BE2C (cell line): Measurements from ENCODE around the gene KIAA1217.

- RRBS: no CpG with 5 or more reads among the region's 6 CpGs
Measured at GRCh38 chr10:22339946-22340194, 5.4 kb upstream of the SPAG6 start.

- RRBS: under 1% methylated on average over 32 of the region's 50 CpGs
Measured at GRCh38 chr10:22340195-22340738, 5.0 kb upstream of the SPAG6 start.

- RRBS: no CpG with 5 or more reads among the region's 5 CpGs
Measured at GRCh38 chr10:22391536-22392112, 46.3 kb downstream of the SPAG6 start.

- RRBS: no CpG with 5 or more reads among the region's 12 CpGs
Measured at GRCh38 chr10:22534566-22535720, 179.4 kb downstream of the PIP4K2A start.

DNA sequence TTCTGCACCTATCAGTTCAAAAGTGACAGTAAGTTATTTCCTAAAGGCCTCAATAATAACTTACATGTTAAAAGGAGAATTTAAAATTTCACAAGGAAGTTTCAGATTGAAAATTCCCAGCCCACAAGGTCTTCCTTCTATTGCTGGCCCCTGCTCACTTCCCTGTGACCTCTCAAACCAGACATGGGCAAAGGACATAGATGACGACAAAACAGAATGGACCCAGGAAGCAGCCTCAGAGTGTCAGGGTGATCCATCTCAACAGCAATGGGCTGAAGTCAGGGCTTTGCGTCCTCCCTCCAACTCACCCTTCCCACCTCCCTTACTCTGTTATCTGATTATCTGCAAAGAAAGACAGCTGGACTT is 116.0 kb downstream of the PIP4K2A start:
- RRBS: no CpG with 5 or more reads among the region's 2 CpGs

DNA sequence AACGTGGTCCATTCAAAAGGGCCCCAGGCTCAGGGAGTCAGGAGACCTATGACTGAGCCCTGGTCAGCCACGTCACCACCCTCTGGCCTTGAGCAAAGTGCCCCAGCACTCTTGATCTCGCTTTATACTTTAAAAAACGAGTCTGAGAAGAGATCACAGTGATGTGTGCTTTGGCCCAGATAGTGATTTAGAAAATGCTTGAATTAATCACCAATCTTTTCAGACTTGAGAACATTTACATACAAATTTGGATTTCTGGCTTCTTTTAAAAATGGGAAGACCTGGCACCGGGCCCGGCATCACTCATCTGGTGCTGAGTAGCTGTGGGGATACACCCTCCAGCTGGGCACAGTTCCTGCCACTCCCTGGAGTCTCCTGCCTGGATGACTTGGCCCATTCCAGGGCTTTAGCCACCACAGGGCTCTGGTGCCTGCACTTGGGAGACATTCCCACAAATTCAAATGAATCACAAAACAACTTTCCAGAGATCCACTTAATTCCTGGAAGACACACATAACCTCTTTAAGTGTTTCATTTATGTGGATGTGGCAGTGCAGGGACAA is 93.9 kb downstream of the PIP4K2A start:
- RRBS: no CpG with 5 or more reads among the region's 6 CpGs

DNA sequence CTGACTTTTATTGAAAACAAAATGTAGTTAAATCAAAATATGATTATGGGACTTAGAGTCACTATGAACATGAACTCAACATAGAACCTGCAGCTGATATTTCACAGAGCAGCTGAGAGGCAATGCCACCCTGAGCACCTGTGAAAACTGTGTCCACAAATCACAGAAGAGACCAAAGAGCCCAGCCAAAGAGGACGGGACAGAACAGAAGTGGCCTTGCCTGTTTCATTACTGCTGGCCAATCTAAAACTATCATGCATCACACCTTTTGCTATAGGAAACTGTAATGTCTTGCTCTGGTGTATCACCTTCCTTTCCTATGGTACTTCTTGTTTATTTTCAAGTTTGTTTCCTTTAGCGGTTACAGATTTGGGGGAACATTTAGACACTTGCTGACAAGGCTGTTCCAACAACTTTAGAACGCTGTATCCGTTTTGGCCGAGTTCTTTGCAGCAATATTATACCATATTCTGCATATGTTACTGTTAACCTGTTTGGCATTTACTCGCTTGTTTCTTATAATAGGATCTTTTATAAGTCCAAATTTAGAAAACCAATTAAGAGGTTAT is 80.3 kb downstream of the PIP4K2A start:
- RRBS: no CpG with 5 or more reads among the region's 6 CpGs

GRCh38 chr10:22655278-22655551 is 59.2 kb downstream of the PIP4K2A start:
- RRBS: no CpG with 5 or more reads among the region's 4 CpGs

- RRBS: no CpG with 5 or more reads among the region's 9 CpGs
Measured at GRCh38 chr10:22655552-22656144, 58.7 kb downstream of the PIP4K2A start.

DNA sequence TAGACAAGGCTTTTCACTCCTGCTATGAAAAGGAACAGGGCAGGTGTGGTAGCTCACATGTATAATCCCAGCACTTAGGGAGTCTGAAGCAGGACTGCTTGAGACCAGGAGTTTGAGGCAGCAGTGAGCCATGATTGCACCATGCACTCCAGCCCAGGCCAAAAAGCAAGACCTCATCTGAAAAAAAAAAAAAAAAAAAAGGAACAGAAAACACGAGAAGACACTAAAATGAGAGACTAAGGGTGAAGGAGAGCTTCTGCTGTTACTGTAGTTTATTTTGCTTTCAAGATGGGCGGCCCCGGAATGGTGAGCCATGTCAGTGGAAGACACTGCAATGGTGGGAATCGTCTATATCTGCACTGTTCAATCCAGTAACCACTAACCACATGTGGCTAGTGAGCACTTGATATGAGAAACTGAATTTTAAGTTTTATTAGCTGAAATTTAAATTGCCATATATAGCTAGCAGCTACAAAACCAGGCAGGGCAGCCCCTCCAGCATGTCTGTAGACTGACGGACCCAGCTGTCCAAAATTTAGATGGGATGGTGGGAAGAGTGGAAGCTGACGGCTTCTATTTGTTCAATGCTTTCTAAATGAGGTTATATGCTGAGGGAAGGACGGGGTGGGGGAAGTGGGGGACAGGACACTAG is 9.8 kb downstream of the PIP4K2A start:
- RRBS: no CpG with 5 or more reads among the region's 7 CpGs

DNA sequence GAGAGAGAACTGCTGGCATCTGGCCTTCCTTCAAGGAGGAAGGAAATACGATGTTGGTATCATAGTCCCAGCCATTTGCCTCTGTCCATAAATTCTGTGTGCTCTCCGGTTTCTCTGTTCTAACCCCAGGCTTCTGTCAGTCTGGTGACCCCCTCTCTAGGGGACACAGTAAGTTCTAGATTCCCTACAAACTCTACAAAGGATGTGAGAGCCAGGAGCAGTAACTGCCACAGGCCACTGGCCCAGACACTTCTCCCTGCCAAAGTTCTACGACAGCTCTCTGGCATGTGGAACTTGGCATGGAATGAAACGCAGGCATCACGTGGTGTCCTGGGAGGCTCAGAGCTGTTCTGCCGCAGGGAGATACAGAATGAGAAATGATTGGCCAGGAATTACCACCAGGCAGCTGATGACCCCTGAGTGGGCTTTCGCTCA is 29.9 kb upstream of the MSRB2 start:
- RRBS: no CpG with 5 or more reads among the region's 7 CpGs

DNA sequence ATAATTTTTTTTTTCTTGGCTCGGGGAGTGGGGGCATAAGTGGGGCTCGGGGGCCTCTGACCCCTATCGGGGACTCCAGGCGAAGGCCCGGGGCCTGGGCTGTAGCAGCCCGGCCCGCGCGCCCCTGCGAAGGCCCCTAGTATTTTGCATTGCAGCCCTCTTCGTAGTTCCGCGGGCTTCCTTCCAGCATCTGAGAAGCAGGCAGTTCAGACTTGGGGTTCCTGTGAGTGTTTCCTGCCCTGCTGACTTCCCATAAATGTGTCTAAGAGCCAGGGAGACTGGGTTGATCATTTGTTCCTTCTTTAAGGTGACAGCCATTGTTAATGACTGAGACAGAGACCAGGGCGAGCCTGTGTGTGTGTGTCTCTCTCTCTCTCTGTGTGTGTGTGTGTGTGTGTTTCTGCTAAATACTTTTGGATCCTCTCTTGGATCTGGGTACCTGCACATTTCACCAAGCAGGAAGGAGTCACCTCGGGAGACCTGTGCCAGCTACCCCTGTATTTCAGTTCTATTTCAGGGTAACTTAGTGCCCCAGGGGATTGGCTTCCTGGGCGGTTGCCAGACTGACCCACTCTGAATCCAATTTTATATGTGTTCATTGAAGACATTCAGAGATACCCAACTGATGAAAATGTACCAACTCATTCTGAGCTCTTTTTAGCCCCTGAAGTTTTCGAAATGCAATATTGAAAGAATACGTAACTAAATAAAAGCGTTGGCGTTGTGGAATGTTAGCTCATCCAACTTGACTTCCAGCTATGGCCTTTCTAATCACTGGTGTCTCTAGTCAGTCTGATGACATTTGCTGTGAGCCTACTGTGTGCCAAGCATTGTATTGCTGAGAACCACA is 822 bp downstream of the MSRB2 start:
- RRBS: no CpG with 5 or more reads among the region's 20 CpGs

- RRBS: 23% methylated on average over 26 of the region's 96 CpGs
Measured at GRCh38 chr10:23173753-23174757, 18.1 kb upstream of the PTF1A start.

DNA sequence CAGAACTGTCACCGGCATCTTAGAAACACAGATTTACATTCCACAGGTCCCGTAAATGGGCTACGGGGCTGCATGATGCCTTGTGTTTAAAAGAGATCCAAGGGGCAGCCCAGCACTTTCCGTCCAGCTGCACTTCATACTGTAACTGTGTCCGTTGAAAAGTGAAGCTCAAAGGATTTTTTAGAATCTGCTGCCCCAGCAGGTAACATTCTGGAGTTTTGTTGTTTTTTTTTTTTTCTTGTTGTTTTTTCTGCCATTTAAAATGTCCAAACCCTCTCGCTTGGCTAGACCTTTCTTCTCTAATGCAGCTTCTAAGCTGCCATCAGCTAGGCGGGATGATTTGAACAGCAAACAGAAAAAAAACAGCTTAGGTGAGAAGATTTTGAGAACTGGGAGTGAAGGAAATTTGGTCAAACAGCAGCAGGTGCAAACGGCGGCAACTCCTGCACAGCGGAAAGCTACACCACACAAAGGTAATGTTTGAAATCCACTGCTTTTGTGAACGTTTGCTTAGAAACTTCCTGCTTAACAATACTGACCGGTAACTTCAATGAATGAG is 166.8 kb upstream of the KIAA1217 start:
- RRBS: no CpG with 5 or more reads among the region's 12 CpGs

DNA sequence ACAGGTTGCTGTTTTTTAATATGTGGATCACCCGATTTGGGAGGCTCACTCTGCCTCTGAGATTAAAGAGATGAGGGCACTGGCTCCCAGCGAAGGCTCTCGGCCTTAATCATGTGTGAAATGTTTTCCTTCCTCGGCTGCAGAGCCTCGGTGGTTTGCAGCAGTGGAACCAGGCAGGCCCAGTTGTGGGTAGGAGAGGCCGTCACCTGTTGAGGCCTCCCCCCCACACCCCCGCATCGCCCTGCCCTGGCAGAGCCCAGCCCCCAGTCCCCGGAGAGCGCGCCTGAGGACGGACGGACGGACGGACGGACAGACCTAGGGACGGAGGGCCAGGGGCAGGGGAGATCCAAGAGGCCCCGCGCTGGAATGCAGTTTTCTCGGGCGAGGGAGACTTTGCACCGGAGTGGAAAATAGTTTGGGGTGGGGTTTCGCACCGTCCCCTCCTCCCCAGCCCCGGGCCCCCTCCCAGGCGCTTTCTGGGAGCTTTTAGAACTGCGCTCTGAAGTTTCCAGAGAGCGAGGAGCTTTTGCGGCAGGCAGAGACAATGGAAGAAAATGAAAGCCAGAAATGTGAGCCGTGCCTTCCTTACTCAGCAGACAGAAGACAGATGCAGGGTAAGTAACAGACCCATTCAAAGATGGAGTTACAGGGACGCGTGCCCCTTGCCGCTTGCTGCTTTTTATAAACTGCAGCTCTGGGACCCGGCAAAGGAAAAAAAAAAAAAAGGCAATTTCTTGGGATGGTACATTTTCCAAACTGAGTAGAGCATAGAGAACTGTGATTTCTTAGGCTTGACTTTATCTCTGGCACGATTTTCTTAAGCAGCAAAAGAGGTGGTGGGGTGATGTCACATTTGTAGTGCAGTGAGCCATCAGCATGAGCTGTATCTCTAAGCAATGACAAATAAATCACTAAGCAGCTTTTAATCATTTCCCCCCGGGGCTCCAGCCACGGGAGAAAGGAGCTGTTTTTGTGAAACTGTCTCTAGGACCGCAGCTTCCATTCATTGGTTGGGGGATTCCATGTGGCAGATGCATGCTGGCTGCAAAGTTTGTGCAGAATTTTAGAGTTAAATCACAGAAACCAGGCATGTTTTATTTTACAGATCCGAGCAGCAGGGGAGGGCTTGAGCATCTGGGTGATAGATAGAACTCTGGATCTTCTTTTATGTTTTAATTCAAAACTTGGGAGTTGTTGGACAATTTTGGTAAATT is at the start of gene KIAA1217:
TSS of gene KIAA1217 (plus strand) at position 489 of the 1,214 bp plus-strand sequence.
- RRBS: 4% methylated on average over 4 of the region's 39 CpGs

DNA sequence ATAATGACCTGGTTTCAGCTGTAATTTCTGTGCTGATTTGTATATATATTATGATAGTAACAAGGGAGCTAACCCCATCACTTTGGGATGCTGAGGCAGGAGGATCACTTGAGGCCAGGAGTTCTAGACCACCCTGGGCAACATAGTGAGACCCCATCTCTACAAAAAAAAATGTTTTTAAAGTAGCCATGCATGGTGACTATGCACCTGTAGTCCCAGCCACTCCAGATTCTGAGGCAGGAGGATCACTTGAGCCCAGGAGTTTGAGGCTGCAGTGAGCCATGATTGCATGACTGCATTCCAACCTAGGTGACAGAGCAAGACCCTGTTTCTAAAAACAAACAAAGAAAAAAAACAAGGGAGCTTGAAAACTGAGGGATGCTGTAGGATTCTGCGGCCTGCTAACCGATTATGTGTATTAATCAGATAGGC is 4.9 kb downstream of the KIAA1217 start:
- RRBS: no CpG with 5 or more reads among the region's 2 CpGs

DNA sequence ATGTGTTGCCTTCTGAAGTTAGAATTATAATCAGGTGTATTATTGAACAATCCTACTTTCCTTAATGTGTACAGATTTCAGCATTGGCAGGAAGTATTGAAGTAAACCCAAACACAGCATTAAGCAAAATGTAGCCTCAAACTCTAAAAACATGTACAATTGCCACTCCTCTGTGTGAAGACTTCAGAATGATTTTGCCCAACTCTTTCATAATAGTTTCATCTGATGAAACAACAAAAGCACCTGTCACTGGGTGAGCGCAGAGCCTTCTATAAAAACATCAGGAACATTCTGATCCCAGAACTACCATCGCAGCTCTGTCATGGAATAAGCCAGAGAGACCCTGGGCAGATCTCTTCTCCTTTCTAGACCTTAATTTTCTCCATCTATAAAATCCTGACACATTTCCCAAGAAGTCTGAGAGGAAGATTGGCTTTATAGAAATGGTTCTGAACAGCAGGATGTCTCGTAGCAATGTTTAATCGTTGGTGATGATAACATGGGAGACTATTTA is 197.8 kb downstream of the KIAA1217 start:
- RRBS: no CpG with 5 or more reads among the region's 4 CpGs

GRCh38 chr10:24450616-24451368 is 241.9 kb downstream of the KIAA1217 start:
- RRBS: no CpG with 5 or more reads among the region's 4 CpGs

DNA sequence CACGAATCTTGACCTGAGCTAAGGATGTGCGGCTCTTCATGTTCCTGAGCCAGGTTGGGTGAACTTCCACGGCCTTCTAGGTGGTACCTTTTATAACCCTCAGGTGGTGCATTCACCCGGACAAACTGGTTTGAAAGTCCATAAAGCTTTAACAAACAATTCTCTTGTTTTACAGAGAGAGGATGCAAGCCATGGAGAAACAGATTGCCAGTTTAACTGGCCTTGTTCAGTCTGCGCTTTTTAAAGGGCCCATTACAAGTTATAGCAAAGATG is 229.4 kb downstream of the ARHGAP21 start:
- RRBS: no CpG with 5 or more reads among the region's 5 CpGs

DNA sequence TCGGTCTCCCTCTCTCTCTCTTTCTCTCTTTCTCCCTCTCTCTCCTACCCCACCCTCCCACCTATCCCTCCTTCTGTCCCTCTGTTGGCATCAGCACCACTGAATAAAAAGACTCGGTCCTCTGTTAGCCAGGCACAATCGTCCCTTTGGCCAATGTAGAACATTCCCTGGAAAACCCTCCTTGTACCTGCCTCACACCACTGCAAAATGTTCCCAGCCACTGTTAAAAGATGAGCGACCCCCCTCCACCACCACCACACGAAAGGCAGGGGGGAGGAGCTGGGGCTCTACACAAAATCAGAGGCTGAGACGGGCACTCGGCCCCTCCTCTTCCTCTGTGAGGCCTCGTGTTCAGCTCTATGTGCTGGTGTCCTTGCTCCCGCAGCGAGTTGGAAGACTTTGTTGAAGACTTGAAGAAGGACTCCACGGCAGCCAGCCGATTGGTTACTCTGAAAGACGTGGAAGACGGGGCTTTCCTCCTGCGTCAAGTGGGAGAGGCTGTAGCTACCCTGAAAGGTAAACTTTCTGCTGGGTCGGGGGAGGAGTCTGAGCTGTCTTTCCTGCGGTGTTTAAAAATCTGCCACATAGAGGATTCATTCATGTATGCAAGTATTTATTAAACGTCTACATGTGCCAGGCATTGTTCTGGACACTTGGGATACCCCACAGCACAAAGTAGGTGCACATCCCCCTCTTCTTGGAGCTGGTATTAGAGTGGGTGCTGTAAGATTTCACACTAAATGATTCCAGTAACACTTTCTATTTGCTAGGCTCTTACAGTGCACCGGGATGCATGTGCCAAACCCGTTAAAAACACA is 203.7 kb downstream of the ARHGAP21 start:
- RRBS: no CpG with 5 or more reads among the region's 20 CpGs